Anterior vena cava (tissue), 1 donor: ENCODE measurements around the genes KRBOX1 and TMEM42.

DNA sequence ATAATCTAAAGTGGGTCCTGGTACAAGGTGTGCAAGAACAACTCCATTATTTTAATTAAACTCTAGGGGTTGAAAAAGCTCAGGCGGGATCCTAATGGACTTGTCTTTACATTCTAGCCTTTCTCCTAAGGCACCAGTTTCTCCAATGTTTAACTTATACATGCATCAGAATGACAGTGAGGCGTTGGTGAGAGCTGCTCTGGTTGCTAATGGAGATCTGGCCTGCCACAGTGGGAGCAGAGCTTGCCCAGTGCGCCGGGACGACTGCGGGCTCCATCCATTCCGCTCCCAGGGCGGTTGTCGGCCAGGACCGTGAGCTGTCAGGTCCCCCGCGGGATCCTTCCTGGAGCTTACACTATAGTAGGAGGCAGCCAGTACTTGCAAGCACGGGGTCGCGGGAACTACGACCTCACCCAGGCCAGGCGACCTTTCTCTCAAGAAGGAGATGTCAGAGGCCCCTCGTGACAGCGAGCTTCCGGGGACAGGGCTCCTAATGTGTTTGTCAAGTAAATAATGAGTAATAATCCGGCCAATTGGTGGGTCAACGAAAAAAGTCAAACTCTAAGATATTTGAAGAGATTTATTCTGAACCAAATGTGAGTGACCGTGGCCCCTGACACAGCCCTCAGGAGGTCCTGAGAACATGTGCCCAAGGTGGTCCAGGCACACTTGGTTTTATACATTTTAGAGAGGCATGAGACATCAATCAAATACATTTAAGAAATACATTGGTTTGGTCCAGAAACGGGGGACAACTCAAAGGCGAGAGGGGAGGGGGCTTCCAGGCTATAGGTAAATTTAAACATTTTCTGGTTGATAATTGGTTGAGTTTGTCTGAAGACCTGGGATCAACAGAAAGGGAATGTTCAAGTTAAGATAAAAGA is 1.1 kb upstream of the HIGD1A start:
- PRO-cap = no peak

DNA sequence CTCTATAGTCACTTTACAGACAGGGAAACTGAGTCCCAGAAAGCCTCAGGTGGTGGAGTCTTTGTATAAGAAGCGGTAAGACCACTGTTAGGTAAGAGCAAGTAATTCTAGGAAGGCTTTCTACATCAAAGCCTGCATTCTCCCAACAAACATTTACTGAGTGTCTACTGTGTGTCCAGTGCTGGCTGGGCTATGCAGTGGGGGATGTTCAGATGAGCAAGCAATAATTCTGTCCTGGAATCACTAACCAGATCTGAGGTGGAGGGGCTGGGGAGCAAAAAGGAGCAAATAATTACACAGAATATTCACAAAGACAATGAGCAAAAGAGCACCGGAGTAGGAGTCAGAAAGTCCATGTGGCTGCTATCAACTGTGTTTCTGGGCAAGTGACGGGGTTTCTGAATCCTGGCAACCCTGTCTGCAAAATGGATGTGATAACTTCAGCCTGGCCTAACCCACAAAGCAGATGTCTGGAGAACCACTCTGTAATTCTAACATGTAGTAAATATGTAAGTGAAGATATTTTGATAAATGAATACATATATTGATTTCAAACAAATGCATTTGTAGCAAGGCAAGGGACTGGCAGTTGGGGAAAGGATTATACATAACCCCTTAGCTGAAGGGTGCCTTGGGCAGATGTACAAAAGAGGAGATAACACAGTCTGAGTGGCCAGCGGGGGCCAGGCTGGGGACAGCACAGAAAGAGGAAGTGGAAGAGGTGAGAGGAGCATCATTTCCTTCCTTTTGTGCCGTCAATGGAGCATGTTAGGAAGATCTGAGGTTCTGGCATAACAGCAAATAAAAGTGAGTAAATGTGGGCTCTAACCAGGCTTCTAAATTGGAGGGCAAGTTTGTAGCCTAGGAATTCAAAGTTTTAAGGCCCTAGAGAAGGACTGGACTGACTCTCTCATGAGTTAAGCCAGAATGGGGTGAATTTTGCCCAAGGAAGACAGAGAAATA is 28.8 kb downstream of the CYP8B1 start:
- PRO-cap = no peak

DNA sequence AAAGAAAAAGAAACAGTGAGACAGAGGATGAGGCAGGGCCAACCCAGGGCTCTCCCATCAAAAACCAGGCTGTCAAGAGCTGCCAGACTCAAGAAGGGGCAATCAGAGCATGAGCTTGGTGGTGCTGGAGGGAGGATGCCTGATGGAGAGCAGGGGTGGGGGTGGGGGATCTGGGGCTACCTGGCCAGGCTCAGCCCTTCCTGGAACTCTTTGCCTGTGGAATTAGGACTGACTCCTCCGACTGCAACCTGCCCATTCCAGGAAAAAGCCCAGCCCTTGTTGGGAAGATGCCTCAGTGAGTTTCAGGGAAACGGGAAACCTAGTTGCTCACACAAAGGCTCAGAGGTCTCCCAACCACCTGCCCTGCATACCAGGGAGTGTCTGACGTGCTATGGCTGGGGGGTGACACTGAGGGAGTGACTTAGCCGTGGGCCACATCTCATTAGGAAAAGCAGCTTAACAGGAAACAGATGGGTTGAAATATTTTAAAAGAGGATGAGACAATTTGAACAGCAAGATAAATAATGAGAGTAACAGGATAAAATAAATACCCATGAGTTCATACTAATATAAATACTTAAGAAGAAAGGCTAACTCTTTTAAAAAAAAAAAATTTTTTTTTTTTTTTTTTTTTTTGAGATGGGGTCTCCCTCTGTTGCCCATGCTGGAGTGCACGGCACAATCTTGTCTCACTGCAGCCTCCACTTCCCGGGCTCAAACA is 27.9 kb downstream of the CYP8B1 start:
- PRO-cap = no peak

DNA sequence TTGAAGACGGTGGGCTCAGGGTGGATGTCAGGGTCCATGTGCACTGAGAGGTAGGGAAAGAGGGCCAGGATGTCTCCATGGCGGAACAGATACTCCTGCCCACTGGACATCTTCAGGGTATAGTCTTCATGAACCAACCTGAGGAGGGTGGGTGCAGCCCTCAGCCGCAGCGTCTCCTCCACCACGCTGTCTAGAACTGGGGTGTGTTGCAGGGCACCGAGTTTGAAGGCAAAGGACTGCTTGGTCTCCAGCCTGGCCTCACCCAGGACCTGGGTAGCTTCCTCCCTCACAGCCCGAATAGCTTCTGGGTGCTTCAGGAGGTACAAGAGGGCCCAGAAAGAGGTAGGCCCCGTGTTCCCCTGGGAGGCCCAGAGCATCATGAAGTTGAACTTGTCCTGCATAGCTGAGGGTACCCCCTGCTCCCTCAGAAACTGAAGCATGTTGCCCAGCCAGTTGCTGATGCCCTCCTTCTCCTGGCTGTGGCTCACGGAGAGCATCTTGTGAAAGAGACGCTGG is 1.0 kb downstream of the CYP8B1 start:
- PRO-cap = no peak

- PRO-cap = no peak
These were observed 307 bp upstream of the ZNF662 start for GRCh38 chr3:42905737-42905932.

DNA sequence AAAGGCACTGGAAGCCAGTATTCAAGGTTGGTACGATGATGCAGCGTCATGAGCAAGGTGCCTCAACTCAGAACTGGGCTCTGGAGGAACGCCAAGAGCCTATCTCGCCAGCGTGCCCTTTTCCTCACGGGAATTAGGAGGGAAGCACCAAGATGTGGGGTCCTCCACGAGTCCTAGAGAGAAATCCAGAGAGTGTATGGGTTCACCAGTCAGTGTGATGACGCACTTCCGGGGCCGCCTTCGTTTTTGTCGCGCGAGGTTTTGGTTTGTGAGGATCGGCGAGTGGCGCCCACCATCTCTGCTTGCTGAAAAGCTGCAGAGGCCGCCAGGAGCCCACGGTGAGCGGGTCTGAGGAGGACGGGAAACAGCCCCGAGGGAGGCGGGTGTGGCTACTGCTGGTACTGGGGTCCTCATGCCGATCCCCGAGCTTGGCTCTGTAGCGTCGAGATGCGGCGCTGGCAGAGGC is at the start of gene KRBOX1:
TSS of gene KRBOX1 (plus strand) at position 269 of the 466 bp plus-strand sequence.
- PRO-cap = bidirectional peak, plus-strand start at position 269 of the sequence, minus-strand start at position 175 of the sequence

DNA sequence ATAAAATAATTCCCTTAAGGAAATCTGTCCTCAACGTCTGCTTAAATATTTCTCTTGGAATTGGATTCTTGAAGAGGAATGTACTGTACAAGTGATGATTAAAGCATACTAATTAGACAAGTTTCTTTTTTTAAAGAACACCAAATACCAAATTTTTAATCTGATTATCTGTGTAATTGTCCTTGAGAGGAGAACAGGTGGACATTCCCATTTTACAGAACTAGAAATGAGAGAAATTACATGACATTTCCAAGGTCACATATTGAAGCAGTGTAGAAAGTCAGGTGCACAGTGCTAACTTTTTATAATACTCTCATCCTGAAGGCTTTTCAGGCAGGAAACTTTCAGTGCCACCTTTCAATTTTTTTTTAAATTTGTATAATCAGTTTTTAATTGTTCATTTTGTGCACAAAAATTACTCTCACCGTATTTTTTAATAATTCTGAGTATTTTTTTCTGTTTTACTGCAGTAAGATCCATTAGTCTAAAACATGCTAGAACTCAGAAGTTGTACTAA is 1.6 kb downstream of the SNRK start:
- PRO-cap = no peak

DNA sequence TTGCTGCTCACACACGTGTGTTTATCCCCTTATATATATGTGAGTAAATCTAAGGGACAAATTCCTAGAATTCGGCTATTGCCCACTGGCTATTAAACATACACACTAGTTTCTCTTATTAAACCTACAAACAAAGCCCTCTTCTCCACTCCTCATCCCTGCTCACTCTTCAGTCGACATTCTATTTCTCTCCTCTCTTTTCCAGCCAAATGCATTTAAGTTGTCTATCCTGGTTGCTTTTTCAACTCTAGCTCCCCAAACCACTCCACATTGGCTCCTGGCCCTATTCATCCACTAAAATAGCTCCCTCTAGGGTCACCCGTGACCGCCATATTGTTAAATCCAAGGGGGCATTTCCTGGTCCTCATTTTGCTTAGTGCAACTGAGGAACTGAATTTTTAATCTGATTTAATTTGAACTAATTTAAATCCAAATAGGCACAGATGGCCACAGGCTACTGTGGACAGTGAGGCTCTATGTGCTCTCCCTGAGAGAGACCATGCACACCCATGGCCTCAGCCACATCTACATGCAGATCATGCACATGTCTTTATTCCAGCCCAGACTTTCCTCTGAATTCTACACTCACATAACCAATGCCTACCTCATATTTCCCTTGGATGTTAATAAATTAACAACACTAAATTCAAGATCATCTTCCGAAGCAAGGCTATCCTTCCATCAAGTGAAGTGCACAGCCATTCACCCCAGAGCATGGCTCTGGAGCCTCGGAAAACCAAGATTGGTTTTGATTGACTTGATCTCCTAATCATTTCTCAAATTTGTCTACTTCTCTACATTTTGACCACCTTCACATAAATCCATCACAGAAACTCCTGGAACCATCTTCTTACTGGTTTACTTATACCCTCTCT is 106.5 kb downstream of the SNRK start:
- PRO-cap = no peak

DNA sequence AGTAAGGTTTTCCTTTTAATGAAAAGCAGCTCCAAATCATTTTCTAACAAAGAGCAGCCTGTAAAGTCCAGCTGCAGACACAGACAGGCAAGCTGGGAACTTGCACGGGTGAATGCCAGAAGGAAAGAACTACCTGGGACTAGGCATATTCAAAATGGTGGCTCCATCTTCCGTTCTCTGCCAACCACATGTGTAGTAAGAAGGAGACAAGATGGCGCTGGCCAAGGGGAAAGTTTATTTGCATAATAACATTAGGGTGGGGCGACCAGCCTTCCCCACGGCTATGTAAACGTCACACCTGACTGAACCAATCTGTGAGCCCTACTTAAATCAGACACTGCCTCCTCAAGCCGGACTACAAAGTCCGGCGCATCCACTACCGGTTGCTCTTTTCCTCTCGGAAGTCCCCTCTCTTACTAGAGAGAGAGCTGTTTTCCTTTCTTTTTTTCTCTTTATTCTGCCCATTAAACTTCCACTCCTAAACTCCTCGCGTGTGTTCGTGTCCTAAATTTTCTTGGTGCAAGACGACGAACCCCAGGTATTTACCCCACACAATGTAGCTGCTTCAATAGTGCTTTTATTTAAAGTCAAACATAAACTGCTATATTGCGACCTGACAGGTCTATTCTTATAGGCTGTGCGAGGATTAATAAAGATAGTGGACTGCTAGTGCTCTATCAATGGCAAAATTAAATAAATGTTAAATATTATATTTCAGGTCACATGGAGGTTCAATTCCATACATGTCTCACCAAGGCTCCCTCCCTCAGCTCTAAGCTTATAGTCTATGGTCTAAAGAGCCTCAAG is 131.0 kb downstream of the SNRK start:
- PRO-cap = no peak

GRCh38 chr3:43572609-43572902 is 49.3 kb downstream of the ANO10 start:
- PRO-cap = no peak

GRCh38 chr3:43706073-43706659 is 15.4 kb downstream of the ABHD5 start:
- PRO-cap = no peak

- PRO-cap = no peak
These were observed 29.2 kb downstream of the ABHD5 start for GRCh38 chr3:43719802-43720520.

GRCh38 chr3:43773213-43773665 is 82.5 kb downstream of the ABHD5 start:
- PRO-cap = no peak

GRCh38 chr3:44346479-44347438 is 8.2 kb downstream of the TCAIM start:
- PRO-cap = no peak

- PRO-cap = no peak
These were observed 27.0 kb downstream of the ZNF445 start for GRCh38 chr3:44450237-44451091.

DNA sequence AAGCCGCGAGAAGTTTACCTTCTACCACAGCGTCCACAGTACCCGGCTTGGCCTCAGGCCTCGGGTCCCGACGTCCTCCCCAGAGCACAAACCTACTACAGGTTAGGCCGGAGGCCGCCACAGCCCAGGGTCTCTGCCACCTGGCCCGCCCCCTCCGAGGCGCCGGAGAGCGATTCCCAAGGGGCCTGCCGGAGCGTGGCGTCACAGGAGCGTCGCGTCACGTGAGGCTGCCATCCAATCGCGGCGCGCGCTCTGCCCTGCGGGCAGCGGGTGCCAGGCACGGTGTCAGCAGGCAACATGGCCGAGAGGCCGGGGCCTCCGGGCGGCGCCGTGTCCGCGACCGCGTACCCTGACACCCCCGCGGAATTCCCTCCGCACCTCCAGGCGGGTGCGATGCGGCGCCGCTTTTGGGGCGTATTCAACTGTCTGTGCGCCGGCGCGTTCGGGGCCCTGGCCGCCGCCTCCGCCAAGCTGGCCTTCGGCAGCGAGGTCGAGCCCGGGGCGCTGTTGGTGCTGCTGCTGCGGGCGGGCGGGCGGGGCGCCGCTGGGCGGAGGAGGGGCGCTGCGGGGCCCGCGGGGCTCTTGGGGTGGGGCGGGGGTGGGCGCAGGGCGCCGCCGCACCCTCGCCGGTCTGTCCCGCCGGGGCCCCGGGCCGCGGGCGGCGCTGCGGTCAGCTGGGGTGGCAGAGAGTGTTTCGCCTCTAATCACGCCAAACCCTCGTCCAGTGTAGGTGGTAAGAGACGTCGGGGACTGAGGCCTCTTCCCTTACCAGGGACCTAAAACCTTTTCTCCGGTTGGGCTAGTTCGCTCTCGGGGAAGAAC is at the start of gene TMEM42:
TSS of gene TMEM42 (plus strand) at position 285 of the 822 bp plus-strand sequence.
- PRO-cap = bidirectional peak, plus-strand start at position 298 of the sequence, minus-strand start at position 164 of the sequence

DNA sequence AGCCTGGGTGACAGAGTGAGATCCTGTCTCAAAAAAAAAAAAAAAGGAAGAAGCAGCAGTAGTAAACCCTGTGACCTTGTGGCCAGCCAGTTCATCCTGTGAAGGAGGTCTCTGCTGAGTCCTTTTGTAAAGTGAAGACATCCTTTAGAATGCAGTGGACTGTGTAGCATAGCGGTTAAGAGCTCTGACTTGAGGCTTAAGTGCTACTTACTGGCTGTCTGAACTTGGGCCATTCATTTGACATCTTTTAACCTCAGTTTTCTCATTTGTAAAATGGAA is 8.3 kb downstream of the EXOSC7 start:
- PRO-cap = no peak

GRCh38 chr3:45029393-45030290 is 3.5 kb downstream of the CLEC3B start:
- PRO-cap = no peak

- PRO-cap = no peak
These were observed 19.3 kb downstream of the CLEC3B start for GRCh38 chr3:45045341-45045791.

- PRO-cap = no peak
These were observed 33.2 kb downstream of the CDCP1 start for GRCh38 chr3:45112828-45113453.